Thoracic aorta (tissue), 1 donor: ENCODE results near the genes UCHL3 and POU4F1.

DNA sequence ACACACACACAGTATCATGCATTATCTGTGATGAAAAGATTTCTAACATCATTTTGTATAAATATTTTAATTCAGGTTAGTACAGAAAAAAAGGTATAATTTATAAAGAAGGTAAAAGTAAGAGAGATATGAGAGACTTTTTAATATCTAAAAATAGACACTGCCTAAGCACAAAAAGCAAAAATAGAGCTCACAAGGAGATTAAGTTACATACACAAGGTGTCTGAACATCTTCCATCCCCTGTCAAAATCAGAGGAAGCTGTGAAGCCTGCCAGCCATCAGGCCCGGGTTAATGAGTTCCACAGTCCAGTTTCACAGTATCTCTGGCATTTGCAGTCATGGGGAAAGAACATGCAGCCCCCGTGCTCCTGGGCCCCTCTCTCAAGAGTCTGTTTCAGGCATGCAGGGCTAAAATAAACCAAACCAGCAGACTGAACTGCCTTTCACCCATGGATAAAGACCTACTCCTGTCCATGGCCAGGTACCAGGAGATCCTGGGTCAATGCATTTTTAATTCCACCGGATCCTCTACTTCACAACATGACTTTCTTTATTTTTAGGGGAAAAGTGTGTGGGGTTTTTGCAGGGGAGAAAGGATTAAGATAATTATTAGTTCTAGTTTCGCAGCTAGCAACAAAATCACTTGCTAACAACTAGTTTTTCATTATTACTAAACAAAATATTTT lies 79.1 kb downstream of the TBC1D4 start:
- RAMPAGE, long total RNA: no peak

- RAMPAGE, long total RNA: no peak
These were observed 23.7 kb downstream of the TBC1D4 start for GRCh38 chr13:75458119-75458835.

- RAMPAGE, long total RNA: start-site peak on the plus strand at chr13:75549791-75549808, 69 reads
These were observed at the start of gene UCHL3 for GRCh38 chr13:75549230-75550238. Gene UCHL3, plus strand, starts transcription at chr13:75549791.

GRCh38 chr13:75574485-75575010 lies 25.0 kb downstream of the UCHL3 start:
- RAMPAGE, long total RNA: no peak

DNA sequence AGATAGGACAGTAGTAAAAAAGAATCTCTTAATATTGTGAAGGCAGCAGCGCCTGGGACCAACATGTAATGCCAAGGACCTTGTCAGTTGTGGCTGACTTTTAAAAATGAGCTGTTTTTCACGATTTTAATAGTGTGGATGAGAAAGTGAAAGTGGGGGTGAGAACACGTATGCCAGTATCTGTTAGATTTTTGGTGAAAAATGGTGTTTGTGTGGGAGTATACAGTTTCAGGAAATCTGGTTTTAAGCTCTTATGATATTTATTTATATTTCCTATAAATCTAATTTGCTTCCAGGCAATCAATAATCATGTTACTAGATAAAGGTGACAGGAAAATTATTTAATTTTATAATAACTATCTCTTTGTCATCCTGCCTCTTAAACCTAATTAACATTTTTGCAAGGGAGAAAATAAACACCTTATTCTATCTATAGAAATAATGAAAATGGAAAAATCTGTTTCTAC lies 125.3 kb downstream of the LMO7 start:
- RAMPAGE, long total RNA: no peak

DNA sequence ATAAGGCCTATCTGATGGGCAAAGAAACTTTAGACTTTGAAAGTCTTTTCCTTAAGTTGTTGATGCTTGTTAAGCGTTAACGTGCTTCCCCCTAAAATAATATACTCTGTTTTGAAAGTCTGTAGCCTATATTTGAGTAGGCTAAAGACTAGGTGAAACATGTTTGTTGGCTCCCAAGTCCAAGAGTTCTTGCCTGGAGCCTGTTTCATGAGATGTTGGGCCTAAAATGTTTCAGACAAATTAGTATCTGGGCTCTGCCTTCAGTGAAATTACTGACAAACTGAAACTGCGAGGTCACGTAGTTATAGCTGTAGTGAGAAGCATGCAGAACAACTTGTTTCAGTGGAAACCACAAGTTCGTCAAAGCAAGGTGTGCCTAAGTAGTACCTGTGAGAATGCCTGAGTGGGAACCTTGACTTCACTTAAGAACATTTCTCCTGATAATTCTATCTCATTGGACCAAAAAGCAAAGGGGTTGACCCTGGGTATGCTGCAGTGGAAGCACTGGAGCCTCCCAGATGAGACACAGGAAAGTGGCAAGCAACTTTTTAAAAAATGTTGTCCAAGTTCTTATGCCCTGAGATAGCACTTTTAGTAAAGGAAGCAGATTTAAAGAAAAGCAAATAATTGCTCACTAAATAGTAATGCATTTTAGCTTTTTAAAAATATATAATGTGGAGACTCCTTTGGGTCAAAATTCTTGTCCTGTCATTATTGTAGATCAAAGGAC lies 126.4 kb downstream of the LMO7 start:
- RAMPAGE, long total RNA: no peak

DNA sequence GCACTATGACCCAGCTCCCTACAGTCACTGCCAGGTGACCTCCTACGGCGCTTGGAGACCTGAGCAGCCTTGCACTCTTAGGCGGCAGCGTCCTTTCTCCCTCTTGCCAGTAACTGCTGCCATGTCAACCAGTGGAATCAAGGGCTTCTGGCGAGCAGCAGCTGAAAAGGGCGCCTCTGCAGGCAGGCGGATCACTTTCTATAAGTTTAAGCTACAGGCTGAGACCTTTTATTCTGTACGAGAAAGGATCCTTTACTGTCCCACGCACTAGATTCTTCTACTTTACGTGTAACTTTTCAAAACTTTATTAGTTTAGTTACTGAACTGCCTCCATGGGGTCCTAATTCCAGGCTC lies 2.0 kb downstream of the KCTD12 start:
- RAMPAGE, long total RNA: no peak

GRCh38 chr13:76980114-76980408 lies 11.8 kb upstream of the CLN5 start:
- RAMPAGE, long total RNA: no peak

- RAMPAGE, long total RNA: no peak
These were observed 520 bp upstream of the CLN5 start for GRCh38 chr13:76991303-76991818.

- RAMPAGE, long total RNA: no peak
These were observed 23.6 kb upstream of the FBXL3 start for GRCh38 chr13:77050375-77051188.

DNA sequence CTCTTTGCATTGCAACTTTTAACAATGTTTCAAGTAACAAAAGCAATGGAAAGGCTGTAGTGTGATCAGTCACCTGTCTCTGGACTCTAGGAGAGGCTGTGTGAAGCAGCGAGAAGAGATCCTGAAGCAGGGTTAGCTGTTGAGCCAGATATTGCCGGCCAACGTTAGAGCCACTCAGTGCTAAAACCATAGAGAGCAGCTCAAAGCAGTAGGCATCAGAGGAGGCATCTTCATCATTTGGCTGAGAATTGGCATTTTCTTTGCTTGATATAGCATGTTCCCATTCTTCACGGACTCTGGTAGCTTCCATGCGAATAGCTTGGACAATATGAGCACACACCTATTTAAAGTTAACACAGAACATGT lies 41.5 kb upstream of the FBXL3 start:
- RAMPAGE, long total RNA: no peak

DNA sequence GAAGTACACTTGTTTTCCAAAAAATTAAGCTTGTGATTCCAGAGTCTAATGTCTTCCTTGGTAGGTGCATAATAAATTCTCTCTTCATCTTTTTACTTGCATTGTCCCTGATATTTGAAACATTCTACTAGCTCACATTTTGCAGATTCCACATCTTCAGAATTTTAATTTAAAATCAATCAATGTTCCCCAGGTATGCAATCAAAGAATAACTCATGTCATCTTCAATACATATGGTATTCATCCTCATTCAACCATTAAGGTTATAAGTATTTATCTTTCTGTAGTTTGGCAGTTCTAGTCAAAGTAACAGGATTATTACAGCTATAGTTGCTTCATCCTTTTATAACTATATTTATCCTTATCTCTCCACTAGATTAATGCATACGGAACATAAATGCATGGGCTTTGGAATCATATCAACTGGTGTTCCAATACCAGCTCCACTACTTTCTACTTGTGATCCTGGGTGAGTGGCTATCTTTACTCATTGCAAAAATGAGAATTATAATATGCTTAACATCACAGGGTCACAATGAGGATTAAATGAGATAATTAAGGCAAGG lies 105.9 kb upstream of the FBXL3 start:
- RAMPAGE, long total RNA: no peak

GRCh38 chr13:77243804-77244065 lies 83.2 kb downstream of the MYCBP2 start:
- RAMPAGE, long total RNA: no peak

DNA sequence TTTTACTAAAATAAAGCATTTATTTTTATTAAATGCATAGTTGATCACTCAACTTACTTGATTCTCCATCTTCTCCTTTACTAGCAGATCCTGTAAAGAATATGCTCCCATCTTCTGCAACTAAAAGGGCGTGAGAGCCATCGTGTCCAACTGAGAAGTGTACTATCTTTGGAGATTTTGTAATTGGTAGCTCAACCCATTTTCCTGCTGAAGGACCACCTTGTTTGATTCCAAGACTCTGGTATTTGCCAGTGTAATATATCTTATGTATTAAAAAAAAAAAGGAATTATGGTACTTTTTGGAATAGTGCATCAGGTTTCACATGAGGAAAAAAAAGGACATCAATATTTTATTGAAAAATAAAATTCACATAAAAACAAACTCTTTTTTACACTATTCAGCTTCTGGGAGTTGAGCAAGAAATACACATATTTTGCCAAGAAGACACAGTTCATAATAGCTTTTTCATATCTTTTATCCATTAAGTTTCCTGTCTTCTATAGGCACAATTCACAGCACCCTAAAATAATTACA lies 65.7 kb downstream of the MYCBP2 start:
- RAMPAGE, long total RNA: no peak

DNA sequence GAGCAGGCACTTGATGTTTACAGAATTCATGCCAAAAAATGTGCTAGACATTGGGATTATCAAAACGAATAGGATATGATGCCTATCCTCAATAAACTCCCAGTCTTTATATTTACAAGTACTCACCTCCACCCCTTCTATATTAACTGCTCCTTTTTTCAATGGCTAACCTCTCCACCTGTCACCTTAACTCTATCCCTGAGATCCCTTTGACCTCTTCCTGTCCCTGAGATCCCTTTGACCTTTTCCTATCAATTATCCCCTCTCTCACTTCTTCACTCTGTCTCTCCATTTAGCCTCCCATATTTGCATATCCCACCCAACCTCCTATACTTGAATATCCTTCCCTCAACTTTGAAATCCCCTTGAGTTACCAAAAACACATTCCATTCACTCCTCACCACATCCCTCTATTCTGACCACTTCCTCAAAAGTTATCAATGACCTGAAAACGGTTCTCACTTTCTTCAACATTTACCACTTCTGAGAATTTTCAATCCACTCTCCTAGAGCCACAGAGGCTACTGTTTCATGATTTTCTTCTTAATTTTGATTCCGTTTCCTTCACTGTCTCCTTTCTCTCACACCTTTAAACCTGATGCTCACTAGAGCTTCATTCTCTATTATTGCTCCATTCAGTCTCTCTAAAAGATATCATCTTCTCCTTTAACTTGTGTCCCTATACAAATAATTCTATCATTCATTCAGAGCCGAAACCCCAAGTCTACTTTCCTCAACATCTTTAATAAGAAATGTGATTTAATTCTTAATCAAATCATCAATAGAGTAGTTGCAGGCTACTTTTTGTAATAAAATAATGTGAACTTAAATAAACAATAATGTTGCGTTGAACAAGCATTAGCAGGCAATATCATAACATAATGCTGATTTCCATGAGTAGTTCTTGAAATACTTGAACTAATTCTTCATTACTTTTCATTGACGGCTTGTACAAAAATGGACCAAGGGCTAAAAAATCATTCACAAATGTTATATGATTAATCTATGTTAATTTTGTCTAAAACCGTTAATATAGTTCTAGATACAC lies 2.9 kb downstream of the MYCBP2 start:
- RAMPAGE, long total RNA: no peak

DNA sequence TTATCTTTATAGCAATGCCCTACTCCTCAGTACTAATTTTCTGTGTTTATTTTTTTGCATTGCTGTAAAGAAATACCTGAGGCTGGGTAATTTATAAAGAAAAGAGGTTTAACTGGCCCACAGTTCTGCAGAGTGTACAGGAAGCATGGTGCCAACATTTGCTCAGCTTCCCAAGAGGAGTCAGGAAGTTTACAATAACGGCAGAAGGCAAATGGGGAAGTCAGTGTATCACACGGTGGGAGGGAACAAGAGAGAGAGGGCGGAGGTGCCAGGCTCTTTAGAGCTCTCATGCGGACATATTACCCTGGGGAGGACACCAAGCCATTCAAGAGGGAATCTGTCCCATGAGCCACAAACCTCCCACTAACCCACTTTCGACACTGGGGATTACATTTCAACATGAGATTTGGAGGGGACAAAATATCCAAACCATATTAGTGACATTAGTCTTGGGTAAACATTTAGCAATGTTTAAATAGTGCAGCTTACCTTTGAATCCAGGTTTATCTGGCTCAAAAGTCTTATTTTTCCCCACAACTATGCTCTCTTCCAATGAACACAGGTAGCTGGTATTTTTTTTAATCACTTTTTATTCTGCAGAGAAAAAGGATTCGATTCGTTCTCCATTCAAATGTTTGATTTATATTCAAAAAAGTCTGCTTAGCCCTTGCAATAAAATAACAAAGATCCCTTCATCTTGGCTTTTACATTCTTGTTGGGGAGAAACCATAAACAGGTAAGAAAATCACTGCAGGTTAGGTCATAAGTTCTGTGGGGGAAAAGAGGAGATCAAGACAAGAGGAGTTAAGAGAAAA lies 70.0 kb downstream of the SLAIN1 start:
- RAMPAGE, long total RNA: no peak

GRCh38 chr13:77919263-77919957 lies 779 bp upstream of the EDNRB start:
- RAMPAGE, long total RNA: start-site peak on the minus strand at chr13:77919448-77919483, 35 reads; start-site peak on the minus strand at chr13:77919550-77919585, 37 reads

- RAMPAGE, long total RNA: no peak
These were observed 27.8 kb upstream of the EDNRB start for GRCh38 chr13:77946414-77946902.

GRCh38 chr13:78137803-78138328 lies 219.2 kb upstream of the EDNRB start:
- RAMPAGE, long total RNA: no peak

DNA sequence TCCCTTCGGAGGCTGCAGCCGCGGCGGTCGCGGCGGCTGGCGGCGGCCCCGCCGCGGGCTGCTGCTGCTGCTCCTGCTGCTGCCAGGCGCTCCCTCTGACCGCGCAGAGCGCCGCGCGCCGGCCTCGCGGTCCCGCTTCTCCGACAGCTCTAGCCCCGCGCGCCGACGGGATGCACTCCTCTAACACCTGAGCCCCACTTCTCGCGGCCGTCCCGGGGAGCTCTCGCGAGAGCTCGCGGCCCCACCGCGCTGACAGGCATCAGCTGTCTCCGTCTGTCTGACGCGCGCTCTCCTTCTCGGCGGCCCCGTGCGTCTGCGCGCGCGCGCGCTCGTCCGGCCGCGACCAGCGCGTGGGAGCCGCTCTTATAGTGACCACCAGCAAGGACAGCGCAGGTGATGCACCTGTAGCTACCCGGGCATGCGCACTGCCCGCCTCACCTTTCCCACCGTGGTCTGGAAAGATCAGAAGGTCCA lies at the start of gene POU4F1:
TSS of gene POU4F1 (minus strand) at position 151 of the 474 bp plus-strand sequence.
- RAMPAGE, long total RNA: no peak